Progenitor cell of endocrine pancreas (in vitro differentiated cells): ENCODE measurements around a stretch of chr3.

DNA sequence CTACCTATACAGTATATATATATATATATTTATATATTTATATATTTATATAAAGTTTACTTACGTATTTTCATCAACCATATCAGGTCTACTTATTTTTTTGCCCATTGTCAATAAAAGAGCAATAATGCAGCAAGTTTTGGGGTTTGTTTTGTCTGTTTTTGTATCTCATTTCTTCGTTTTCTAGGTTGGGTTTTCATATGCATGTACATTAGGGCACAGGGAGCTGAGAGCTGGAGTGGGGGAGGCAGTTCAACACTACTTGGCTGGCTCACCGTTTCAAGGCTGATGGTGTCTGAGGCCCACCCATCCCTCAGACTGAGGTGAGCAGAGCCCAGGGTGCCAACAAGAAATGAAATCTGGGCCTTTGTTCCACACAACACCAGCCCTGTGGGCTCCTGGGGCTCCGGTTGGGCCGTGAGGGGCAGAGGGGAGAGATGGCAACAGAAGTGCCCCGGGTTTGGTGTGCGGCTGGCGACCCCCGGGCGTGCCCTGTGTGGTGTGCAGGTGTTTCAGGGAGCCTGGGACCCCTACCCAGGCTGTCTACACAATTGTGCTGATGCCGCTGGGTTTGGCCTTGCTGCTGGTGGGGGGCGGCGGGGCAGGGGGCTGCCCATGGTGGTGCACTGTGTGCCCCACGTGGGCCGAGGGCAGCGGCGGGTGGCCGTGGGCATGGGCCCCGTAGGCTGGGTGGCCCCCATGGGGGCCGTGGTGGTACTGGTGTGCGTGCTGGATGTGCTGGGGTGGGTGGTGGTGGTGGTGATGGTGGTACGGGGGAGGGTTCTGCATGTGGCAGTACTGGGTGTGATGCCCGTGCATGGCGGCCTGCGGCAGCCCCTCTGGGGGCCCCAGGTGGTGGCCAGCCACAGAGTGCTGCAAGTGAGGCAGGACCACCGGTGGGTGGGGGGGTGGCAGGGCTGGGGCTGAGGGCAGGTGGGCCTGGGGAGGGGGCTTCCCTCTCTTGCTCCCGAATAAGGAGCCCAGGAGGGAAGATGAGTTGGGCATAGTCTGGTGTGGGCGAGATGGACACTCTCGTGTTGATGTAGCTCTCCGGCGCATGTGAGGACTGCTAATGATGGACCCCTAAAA, 59.4 kb upstream of the RPL32 start:
- PRO-cap: no peak

DNA sequence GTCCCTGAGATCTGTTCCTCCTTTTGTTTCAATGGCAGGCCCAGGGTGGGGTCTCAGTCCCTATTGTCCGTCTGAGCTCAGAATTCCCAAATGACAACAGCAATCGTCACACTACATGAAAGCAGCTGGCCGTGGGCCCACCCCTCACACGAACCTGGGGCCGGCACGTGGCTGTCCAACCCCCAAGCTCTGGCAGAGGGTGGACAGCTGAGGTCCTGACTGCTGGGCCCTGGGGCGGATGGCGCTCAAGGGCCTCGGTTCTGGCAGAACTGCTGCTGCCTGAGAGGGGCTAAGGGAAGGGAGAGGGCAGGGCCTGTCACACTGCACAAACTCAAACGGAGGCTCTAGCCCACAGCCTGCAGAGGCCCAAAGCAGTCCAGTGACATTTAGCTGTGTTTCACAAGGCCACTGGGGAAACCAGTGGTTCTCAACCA, 65.2 kb upstream of the RPL32 start:
- PRO-cap: no peak

DNA sequence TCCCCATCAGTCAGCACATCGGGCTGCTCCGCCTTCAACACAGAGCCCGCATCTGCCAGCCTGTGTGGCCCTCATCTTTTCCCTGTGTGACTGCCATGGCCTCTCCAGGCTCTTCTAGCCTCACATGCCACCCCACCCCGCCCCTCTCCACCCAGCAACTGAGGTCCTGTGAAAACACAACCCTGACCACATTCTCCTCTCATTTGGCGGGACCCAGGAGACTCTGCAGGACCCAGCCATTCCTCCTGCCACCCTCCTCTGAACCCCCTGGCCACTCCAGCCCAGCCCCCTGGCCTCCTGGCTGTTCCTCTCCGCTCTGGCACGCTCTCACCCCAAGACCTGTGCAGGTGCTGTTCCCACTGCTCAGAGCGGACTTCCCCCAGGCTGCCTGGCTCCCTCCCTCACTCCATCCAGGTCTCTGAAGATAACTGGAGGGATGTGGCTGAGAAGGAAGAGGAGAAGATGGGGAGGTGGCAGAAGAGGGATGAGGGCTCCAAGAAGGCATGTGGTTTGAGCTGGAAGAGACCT, 111.1 kb upstream of the RPL32 start:
- PRO-cap: no peak

DNA sequence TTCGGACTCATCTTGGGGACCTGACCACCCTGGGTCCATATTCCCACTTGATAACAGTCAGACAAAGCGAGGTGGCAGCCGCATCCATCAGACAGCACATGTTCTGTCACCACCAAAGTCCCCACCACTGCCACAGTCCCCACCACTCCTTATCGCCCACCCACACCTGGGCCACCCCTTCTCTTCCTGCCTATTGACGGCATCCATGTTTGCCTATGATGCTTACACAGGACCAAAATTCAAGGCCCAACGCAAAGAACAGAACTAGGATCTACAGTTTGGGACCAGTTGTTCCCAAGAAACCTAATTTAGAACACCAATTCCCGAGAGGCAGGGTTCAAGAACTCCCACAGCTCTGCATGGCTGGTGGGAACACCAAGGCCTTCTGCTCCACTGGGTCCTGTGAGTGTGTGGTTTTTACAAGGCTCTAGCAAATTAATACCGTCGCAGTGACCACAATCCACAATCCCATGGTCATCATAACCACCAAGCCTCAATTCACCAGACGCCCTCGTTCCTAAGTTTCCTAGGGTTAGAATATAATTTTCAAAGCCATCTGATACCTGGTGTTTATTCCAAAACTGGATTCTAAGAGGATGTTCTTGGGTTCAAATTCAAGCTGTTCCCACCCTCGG, 114.8 kb upstream of the RPL32 start:
- PRO-cap: no peak

GRCh38 chr3:13021021-13021580, 52.1 kb downstream of the IQSEC1 start:
- PRO-cap: no peak

DNA sequence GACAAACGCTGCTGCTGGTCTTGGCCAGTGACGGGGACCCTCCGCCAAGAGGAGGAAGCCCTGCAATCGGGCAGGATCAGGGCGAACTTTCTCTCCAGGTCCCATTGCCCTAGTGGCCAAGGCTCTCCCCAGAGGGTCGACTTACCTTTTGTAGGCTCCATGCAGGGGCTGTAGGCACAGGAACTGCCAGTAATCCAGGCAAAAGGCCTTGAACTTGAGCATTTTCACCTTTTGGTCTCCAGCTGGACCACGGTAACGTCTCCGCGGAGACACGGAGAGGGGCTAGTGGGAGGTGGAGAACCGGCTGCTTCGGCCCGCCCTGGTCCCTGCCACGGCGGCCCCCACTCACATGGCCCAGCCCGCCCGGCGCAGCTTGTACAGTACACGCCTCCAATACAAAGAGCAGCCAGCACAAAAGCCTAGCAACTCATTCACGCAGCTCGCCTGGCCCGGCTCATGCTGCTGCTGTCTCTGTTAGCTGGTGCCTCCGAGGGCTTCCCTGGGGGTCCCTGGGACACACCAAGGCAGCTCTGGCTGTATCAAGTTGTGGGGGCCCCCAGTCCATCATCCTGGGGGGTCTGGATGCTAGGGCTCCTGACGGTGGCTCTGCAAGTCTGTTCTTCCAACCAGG, 31.0 kb downstream of the IQSEC1 start:
- PRO-cap: no peak

DNA sequence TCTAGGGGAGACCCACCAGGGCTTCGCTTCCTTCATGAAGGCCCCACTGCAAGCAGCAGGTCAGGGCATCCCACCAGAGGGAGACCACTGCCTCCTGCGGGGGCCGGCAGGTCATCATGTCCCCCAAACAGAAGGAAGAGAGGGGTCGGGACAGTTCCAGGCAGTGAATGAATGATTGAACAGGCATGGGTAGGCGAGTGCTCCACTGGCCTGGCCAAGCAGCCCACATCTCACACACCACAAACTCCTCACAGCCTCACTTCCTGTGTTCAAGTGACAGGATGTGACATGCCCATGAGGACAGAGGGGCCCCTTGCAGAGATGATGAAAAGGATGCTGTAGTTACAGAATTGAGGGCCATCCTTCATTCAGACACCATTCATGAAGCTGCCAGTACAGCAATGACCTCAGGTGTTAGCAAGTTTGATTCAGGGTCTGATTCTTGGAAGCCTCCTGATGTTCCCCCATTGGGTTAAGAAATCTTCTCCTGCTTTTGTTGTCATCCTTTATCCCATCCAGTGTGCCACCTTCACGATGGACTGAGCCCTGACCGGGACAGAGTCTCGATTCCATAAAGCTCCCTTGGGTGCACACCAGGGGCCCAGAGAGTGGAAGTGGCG, 3.7 kb downstream of the IQSEC1 start:
- PRO-cap: no peak

GRCh38 chr3:13189678-13190435, 116.6 kb upstream of the IQSEC1 start:
- PRO-cap: no peak

DNA sequence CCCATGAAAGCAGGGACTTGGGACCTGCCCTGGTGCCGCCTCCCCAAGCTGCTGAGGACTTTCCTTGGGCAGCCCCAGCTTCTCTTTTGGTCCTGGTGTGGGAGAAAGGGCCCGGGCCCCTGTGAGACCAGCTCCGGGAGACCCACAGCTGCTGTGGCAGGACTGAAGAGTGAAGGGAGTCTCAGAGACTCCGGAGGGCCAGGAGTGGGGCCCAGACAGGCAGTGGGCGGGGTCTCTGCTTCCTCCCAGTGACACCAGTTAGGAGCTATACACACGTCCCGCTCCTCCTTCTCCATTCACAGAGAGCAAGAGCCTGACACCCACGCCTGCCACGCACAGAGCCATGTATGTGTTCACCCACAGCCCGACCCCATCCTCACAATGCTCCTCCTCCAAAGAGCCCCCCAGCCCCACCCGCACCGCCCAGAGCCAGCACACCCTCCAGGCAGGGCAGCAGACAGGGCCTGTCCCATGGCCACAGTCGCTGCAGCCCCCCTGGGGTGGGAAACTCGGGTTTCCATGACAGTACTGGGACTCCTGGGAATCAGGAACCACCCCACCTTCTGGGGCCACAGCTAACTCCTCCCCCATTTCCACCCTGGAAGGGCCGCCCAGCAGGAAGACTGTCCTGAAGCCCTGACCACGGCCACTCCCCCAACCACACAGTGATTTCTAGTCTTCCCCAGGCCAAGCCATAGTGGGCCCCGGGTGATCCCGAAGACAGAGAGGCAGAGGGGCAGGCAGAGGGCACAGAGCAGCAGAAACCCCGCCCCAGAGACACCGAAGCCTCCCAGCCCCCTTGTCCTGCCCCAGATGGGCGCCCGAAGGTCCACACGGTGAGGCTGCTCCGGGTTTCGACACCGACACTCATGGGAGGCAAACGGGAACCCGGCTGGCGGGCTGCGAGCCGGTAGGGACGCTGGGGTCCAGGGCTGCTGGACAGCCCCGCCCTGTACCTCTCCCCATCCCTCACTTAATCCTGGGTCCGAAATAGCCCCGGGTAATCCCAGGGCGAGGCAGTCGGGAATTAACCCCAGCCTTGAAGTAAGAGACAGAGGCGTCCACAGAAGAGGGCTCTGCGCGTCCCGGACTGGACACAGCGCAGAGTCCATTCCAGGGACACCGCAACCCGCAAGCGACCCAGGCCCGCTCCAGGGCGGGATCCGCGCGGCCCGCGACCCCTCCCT, 138.6 kb downstream of the NUP210 start:
- PRO-cap: no peak

DNA sequence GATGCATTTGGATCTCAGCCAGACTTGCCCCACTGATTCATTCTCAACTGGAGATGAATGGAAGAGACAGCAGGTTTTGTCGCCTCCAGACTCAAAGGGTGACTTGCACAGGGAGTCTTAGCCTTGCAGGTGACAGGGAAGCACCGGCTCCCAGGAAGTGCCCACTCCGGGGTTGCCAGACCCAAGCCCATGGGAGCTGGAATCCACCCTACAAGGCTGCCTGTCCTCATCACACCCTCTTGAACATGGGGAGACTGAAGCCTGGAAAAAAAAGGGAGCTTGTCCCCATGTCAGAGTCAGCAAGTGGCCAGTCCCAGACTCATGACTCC, 94.8 kb downstream of the NUP210 start:
- PRO-cap: no peak

DNA sequence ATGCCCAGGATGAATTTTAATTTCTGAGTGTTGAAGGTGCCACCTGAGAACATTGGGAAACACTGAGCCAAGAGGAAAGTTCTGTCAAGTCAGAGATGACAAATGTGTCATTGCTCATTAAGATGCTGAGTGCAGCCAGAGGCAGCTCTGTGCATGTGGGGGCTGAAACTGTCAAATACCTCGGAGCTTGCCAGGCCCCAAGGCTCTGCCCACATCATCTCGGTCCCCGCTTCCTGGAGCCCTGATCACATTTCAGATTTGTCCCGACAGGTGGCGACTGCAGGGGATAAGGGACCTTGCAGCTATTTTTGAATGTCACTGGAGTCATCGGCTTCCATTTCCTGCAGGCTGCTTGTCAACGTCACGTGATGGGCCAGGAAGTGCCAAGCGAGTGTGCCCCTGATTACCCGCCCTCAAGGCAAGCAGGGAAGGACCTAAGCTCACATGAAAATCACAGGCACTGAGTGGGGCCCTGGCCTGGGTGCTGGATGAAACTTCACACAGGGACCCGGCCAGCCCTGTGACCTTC, 73.6 kb downstream of the NUP210 start:
- PRO-cap: no peak

DNA sequence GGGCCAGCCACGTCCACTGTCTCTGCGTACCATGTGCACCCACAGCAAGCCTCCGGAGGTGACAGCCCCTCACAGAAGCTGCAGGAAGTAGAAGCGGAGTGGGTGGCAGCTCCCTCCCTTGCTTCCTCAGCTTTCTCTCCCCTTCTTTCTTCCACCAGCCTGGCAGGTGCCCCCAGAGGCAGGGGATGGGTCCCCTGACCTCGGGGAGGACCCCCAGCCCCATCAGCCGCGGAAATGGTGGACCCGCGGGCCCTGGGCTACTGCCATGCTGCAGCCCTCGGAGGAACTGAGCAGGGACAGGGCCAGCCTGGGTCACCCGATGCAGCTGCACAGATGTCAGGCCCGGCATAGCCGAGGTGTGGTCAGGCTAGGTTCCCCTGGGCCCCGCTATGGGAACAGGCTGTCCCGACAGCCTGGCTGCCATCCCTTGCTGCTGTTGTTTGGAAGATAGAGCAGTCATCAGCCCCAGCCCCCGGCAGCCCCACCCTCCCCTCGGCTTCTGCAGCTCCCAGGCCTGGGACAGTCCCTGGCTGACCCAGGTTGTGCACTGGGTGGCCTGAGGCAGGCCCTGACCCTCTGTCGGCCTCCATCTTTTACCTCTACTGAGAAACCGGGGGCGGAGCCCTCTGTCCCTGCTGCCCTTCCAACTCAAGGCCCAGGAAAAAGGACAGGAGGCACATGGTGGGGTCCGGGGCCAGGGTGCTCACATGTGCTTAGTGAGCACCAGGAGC, 31.7 kb upstream of the FBLN2 start:
- PRO-cap: no peak

DNA sequence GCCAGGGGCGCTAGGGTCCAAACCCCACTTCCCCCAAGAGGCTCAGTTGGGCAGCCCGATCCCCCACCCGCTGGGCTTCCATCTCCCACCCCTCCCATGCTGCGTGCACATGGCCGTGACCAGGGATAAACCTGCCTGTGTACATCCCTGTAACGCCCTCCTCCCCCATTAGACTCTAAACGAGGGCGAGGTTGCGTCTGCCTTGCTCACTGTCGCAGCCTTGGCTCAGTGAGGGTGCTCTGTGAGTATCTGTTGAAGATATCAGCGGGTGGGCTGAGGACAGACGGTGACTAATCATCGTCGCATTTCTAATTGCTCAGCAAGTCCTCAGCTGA, 25.8 kb downstream of the FBLN2 start:
- PRO-cap: no peak

DNA sequence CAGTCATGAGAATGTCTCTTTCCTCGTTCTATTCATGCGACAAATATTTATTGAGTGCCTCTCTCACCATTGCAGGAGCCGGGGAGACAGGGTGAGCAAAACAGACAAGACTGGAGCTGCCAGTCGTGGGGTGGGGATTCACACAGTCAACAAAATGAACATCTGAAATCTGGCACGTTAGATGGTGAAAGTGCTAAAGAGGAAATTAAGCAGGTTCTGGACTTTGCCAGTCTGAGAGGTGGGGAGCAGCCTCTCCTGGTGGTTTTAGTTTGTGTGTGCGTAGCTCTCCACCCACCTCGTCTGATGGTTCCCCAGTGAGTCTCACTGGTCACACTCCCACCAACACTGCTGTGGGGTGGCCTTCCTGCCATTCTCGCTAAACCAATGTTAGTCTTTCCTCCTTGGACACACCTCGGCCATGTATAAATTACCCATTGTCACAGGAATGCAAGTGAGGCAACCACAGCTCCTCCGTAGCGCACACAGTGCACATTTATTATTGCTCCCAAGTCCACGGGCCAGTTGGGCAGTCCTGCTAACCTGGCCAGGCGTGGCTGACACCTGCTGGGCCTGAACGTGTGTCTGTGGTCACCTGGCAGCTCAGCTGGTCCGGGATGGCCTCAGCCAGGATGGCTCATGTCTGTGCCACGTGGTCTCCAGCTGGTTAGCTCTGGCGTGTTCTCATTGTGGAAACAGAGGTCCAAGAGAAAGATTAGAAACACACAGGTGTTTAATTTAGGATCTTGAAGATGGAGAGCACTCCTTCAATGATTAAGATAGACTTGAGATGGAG, 31.6 kb downstream of the FBLN2 start:
- PRO-cap: no peak

- PRO-cap: no peak
Observed at GRCh38 chr3:13878704-13879248, 1.1 kb downstream of the WNT7A start.

GRCh38 chr3:13932661-13933366, 52.9 kb upstream of the WNT7A start:
- PRO-cap: no peak

DNA sequence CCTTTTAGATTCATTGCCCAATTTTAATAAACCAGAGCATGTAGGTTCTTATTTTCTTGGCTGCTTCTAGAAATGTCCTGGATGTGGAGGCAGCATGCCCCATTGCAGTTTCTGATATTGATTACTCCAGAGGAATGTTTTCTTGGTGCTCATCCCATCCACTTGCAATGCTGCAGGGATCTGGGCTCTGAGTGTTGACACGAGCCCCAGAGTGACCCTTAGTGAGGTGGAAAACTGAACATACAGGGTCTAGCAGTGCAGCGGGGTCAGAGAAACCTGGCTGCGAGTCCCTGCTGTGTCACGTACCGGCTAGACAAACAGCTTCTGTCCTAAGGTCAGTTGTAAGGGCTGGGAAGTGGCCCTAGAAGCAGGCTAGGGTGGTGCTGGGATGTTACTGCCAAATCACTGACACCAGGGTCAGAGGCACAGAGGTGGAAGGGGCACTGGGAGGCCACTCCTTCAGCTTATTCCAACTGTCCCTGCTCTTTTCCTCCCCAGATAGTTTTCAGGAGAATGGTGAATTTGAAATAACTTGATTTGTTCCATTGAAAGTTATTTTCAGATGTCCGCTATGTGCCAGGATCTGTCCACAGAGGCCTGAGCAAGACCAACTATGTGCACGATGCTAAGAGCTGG, 23.7 kb downstream of the LSM3 start:
- PRO-cap: no peak

DNA sequence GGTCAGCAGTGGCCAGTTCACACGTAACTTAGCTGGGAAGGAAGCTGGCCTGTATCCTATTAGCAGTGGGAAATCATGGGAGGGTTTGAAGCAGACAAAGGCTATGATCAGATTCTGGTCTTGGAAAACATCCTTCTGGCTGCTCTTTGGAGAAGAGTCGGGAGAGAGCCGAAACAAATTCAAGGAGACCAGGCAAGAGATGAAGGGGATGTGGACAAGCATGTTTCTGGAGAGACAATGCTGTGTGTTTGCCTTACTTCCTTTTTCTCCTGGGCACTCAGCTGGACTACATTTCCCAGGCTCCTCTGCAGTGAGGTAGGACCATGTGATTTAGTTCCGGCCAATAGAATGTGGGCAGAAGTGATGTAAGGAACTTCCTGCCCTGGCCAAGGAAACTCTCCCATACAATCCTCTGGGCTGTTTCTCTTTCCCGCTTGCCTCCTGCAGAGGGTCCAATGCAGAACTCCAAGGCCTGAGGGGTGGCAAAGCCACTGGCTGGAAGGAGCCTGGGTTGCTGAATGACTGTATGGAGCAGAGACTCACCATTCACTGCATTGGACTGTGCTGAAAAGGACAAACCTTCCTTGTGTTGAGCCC, 82.8 kb upstream of the SLC6A6 start:
- PRO-cap: no peak

GRCh38 chr3:14402110-14402519, 291 bp upstream of the SLC6A6 start:
- PRO-cap: bidirectional peak, plus-strand start at chr3:14402150, minus-strand start at chr3:14402157; bidirectional peak, plus-strand start at chr3:14402621, minus-strand start at chr3:14402467

DNA sequence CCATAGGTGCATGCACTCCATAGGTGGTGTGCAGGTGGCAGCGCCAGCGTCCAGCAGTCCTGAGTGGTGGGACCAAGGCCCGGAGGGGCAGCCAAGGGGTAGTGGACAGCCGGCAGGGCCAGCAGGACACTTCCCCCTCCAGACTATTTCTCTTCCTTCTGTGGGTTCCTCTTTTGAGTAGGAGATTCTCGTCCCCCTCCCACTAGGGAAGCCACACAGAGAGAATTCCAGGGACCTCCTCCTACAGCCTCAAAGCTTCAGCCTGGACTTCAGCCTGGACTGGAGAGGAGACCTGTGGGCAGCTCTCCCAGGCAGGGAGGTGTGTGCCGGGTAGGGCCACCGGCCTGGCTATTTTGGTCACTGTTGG, 1.1 kb downstream of the SLC6A6 start:
- PRO-cap: bidirectional peak, plus-strand start at position 56 of the sequence, minus-strand start outside the sequence